Colon Carcinoma Metastatic in the Lung (tissue), 2 donors: ENCODE measurements around a stretch of chr2.

GRCh38 chr2:229067877-229068325 lies 203.2 kb downstream of the PID1 start:
- PRO-cap, 2 experiments, result no peak in any of the 2 experiments

DNA sequence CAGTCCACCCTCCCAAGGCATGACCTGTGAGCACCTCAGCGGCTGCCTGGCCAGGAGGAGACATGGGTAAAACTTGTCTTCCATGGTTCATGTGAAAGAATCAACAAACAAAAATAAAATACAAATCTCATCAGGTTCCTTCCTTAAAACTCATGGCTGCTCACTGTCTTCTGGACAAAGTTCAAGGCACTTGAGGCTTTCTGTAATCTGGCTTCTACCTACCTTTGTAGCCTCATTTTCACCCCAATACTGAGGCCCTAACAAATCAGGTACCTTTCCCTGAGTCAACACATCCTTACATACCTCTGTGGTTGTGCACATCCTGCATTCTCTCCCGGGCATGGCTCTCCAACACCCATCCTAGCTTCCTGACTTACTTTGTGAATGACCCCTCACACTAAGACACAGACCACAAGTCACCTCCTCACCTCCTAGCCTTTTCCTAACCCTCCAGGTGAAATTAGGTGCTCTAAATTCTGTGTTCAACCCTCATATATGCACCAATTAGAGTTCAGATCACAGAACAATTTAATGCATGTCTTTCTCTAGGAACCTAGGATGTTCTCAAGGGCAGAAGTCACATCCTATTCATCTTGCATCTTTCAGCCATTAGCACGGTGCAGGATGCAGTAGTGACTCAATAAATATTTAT lies 190.9 kb downstream of the PID1 start:
- PRO-cap, 2 experiments, result no peak in any of the 2 experiments

DNA sequence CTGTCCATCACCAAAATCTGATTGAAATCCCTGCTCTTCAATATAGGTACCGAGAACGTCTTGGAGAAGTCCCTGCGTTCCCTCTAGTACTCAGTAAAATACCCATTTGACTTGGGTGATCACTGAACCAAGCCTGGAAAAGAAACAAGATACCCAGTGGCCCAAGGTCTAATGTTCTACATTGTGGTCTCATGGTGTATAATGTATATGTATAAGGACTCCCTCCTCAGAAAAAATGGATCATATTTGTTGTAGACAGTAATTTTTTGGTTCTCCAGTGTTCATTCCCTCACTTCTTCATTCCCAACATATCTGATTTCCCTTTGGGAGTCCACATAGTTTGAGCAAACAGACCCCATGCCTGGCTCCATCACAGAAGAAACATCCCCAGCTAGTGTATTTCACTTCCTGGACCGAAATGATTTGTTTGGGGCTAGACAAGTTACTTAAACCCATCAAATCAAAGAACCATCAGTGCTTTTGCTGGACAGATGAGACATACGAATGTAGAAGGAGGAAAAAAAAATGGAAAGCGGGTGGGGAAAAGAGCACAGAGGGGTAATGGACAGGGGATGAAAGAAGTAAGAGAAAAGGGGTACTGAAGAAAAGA lies 132.6 kb downstream of the PID1 start:
- PRO-cap, 2 experiments, result no peak in any of the 2 experiments

GRCh38 chr2:229193118-229193686 lies 77.9 kb downstream of the PID1 start:
- PRO-cap, 2 experiments, result no peak in any of the 2 experiments

DNA sequence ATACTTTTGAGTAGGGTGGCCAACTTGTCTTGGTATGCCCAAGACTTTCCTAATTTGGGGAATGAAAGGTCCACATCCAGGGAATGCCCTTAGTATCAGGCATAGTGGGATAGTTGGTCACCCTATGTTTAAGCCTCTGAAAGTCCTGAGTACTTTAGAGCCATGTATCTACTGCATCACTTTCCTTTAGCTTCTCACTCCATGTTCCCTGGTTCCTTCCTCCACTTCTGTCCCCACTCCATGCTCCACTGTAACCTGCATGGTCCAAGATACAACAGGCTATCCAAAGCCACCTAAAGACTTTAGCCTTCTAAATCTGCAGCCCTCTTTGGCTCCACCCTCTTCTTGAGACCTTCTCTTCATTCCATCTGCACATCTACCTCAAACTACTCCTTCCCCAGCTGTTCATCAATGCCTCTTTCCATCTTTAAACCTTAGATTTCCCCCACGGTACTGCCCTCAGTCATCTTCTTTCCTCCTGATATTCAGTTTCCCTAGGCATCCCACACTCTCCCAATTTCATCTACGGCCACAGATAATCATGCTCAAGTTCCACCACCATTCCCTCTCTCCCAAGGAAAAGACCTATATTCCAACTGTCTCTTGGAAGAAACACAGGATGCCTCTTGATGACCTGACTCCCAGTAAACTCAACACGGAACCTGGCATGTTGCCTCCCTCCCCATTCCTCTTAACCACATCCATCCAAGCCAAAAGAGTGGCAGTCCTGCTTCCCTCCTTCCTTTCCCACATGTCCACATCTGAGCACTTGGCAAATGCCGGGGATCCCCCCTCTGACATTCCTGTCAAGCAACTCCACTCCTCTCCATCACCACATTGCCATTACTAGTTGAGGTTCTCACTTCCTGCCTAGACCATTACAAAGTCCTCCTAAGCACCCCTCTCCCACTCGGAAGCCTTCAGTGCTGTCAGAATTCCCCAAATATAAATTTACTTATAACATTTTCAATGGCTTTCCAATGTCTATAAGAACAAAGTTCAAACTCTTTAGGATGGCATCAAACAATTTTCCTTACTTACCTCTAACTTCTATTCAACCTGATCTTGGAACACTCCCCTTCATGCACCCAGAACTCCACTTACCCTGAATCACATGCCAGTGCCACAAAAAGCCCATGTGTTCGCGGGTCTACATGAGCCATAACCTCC lies 49.6 kb downstream of the PID1 start:
- PRO-cap, 2 experiments, result no peak in any of the 2 experiments

DNA sequence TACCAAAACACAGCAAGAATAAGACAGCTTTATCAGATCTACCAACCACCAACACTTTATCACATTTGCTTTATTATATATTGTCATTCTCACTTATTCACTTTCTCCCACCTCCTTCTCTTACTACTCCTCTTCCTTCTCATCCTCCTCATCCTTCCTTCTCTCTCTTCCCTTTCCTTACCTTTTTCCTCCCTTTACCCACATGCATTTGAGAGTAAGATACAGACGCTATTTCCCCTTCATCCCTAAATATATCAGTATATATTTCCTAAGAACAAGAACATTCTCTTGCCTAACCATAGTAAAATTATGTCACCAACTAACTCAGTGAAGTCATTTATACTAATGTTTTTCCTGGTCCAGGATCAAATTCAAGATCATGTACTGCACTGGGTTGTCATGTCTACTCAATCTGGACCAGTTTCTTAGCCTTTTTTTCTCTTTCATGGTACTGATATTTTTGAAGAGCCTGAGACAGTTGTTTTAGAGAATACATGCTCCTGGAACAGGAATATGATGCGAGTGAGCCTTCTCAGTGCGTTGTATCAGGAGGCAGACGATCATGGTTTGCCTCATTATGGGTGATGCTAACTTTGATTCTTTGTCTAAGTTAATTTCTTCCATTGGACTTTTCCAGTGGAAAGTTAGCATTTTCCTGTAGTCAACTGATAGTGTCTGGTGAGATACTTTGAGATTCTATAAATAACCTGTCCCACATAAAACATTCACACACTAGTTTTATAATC lies 23.1 kb downstream of the PID1 start:
- PRO-cap, 2 experiments, result no peak in any of the 2 experiments

DNA sequence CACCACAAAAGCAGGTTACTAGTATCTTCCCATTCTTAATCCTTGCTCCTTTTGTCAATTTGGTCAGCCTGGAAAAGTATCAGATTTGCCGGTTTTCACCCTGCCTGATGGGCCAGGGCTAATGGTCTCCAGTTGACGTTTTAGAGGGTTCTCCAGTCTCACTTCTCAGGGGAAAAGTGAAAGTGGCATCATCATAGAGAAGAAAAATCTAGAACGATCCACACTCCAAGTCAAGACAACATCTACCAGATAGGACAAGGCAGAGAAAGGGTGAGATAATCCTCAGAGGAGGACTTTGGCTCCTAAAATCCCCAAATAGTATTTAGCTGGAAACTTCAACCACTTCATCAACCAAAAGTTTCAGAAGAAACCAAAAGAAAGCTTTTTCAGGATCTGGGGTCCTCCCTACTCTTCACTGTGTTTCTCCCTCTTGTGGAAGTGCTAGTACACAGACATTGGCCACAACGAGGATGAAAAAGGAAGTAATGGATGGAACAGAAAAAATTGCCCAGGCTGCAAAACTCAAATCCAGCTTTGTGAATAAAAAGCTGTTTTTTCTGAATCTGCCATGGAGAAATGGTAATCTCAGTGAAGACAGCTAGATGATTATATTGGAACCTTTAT lies 4.2 kb downstream of the PID1 start:
- PRO-cap, 2 experiments, result no peak in any of the 2 experiments

- PRO-cap, 2 experiments, result no peak in any of the 2 experiments
These were observed 2.3 kb downstream of the PID1 start for GRCh38 chr2:229268655-229269247.

DNA sequence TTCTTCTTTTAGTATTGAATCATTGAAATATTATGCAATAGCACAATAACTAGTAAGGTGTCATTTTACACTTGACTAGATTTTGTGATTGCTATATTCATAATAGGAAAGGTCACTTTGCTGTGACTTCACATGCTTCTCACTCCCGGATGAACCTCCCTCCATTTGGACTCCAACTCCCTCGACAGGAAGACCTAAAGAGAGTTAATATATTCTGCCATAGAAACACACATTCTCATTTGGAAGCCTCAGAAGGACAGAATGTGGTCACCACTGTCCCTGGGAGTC lies 29.8 kb upstream of the PID1 start:
- PRO-cap, 2 experiments, result no peak in any of the 2 experiments

- PRO-cap, 2 experiments, result no peak in any of the 2 experiments
These were observed 59.9 kb upstream of the PID1 start for GRCh38 chr2:229330807-229331577.

GRCh38 chr2:229335771-229336378 lies 64.8 kb upstream of the PID1 start:
- PRO-cap, 2 experiments, result no peak in any of the 2 experiments

DNA sequence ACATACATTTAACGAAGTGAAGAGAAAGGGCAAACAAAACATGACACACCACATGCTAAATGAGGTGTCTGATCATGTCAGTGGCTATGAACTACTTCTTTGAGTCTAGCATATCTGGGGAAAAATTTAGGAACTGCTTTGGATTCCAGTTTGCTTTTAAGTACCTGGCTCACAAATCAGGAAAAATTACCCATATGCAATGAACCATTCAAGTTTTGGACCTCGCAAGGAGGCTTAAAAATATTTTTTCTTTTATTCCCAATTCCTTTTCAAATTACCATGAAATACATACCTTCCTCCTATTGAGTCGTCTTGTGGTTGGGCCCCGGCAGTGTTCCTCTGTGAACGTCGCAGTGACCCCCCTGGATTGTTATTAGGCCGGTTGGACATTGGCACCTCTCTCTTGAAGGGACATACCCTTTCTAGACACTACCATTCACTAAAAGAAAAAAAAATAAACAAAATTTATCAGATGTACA lies 42.1 kb downstream of the TRIP12 start:
- PRO-cap, 2 experiments, result no peak in any of the 2 experiments

DNA sequence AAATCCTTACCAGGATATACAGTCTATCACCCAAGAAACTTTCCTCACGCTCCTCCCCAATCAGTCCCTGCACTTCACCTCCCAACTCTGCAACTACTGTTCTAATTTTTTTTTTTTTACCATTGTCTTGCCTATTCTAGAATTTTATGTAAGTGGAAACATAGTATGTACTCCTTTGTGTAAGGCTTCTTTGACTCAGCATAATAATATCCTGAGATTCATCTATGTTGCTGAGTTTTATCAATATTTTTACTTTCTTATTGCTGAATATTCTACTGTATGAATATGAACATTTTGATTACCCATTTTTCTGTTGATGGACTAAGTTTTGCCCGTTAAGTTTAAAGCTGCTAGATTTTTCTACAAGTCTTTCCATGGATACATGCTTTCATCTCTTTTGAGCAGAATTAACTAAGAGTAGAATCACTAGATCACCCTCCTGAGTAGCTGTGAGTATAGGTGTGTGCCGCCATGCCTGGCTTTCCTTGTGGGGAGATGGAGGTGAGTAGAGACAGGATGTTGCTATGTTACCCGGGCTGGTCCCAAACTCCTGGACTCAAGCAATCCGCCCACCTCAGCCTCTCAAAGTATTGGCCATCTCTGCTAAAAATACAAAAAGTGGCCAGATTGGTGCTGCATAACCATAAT lies 28.3 kb downstream of the TRIP12 start:
- PRO-cap, 2 experiments, result no peak in any of the 2 experiments

DNA sequence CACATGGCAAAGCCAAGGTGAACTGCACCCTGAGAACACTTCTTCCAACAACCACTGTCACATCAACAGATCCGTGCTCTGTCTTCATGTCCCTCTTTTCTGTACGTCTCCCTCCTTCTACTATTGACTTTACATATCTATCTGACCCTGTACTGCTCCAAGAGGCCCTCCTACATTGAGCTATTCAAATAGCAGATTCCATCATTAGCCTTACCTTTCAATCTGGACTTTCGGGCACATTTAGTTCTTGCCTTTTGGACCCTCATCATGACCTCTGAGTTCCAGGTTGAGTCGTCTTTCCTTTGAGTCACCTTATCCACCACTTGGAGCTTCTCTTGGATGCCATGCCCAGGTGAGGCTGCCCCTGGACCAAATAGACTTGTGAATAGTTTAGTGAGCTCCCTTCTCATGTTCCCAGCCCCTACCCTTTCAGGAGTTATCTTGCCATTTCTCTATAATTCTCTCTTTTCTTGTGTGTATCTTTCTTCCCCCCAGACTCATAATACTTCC lies 33.9 kb downstream of the SP110 start:
- PRO-cap, 2 experiments, result no peak in any of the 2 experiments

- PRO-cap, 2 experiments, result no peak in any of the 2 experiments
These were observed 44.5 kb upstream of the SP100 start for GRCh38 chr2:230371442-230371989.

GRCh38 chr2:230411000-230411401 lies 5.0 kb upstream of the SP100 start:
- PRO-cap, 2 experiments, result no peak in any of the 2 experiments

DNA sequence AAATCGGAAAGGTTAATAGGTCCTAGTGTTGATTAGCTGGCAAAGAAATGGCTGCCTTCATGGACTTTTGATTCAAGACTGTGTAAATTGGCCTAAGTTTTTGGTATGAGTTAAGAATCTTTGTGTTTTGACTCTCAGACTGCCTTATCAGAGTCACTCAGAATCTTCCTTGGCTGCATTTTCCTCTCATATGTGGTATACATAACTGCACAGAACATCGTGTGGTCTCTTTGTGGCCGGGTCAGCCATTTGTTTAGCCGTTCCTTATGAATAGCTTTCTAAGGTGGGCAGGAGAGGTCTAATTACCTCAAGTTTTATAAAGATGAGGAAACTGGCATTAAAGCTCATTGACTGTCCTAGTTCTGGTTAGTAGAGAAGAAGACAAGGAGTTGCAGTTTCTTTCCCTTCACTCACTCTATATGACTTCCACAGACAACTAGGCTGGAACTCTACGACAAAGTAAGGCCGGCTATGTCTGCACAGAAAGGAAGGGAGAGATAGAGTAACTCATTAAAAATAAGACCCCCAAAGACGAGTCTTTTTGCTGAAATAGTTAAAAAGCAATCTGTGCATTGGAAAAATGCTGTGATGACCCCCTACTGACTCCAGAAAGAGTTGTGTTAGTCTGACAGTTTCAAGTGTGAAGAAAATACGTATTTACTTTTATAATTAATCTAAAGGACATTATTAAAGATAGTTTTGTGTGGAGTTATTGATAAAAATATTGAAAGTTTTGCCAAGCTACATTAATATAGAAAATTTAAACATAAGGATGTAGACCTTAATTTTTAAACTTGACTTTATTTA lies 30.4 kb downstream of the CAB39 start:
- PRO-cap, 2 experiments, result no peak in any of the 2 experiments

- PRO-cap, 2 experiments, result no peak in any of the 2 experiments
These were observed 1.3 kb downstream of the C2orf72 start for GRCh38 chr2:231038513-231039049.

DNA sequence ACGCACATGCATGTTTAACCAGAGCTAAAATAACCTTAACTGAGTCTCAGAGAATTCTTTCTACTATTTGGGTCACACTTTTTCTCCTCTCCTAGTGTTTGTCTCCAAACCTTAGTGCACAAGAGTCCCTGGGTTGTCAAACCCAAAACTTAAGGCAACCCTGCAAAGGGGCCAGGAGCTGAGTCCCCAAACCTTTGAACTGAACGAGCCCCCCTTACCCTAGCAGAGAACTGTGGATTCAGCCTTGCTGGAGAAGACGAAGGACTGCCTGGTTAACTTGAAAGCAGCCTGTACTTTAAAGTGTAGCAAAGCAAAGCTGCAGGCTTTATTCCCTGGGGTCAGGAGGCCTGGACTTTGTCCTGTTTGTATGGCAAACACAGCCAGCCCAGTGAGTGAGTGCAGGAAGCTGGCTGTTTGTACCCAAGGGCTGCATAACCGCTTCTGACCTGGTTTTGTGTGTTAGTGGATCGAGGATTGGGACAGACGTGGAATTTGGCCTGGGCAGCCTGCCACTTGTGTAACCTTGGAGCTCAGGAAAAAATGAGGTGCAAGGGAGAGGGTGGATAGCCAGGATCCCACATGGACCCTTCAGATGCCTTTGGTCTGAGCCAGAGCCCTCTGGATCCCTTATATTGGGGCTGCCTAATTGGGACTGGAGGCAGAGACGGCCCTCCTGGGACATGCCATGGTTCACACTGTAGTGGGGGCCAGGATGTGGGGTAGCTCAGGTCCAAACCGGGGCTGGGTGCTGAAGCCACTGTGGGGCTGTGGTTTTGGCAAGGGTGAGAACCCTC lies 6.4 kb upstream of the PSMD1 start:
- PRO-cap, 2 experiments, result peak in 1 of 2 experiments; most common plus-strand start position 482 of the sequence (in 1); most common minus-strand start position 290 of the sequence (in 1)

GRCh38 chr2:231241707-231242638 lies 43.5 kb downstream of the ARMC9 start:
- PRO-cap, 2 experiments, result no peak in any of the 2 experiments